Measurements from ENCODE around the genes GARIN1A and IRF5.

- PRO-cap = no peak
Measured at GRCh38 chr7:128264527-128264993, 23.5 kb downstream of the LEP start.

DNA sequence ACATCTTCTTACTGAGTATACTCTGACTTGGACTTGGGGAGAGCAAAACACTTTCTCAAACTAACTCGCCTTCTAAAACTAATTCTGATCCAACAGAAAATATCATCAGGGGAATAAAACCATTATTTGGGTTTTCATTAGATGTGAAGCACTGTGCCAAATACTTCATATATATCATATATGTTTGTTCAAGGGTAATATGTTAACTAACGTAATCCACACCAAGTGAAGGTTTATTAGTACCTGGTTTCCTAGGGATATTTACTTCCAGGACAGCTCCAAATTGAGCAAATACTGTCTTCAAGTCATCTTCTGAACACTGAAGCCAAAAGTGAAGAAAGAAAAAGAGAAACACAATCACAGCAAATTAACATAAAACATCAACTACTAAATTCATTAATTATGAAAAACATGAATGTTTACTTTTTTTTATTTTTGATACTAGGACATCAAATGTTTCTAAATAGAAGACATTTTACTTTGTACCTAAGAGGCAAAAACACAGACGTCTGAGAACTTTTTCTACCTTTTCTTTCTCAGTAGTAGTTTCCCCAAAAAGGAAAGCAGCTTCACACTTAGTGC lies 5.1 kb downstream of the RBM28 start:
- PRO-cap = no peak

DNA sequence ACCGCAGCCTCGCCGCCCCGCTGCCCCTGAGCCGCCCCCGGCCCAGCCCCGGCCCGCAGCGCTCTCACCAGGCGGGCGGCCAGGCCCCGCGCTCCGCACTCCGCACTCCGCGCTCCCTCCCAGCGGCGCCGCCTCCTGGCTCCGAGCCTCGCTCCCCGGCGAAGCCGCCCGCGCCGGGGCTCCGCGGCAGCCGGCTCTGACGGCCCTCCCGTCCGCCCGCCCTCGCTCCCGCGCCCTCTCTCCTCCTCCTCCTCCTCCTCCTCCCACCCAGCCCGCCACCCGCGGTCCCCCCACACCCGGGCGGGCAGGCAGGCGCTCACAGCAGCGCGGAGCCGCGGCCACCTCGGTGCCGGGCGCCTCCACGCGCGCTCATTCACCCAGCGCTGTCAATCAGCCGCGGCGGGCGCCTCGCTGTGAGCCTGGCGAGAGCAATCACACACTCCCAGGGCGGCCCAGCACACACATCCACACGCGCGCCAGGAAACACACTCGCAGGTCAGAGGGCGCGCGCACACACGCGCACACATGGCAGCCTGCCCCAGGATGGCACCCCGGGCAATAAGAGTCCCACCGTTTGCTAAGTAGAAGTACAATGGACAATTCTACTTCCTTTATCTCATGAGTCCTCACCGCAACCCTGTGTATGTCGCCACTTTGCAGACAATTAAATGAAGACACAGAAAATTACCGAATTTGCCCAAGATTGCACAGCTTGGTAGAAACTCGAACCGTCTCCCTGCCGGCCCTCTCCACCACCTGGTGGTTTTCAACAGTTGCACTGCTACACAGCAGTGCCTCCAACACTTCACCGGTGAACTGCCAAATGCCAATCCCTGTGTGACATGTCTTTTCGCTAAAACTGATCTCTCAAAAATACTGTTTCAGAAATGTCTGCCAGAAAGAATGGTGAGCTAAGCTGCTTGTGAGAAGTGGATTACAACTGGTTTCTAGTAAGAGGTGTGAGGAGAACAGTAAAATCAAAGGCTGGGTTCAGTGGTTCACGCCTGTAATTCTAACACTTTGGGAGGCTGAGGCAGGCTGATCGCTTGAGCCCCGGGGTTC lies 18.1 kb upstream of the RBM28 start:
- PRO-cap = no peak

DNA sequence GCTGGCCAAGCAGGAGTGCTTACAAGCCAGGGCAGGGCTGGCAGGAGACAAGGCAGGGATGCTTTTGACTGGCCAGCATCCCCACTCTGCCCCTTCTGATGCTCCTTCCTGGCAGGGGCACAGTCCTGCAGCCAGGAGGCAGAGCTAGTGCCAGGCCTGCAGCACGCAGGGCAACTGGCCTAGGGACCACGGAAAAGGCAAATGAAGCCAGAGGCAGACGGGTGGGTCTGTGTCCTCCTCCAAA lies 4.9 kb downstream of the IMPDH1 start:
- PRO-cap = no peak

- PRO-cap = no peak
Measured at GRCh38 chr7:128450187-128450971, 5.3 kb upstream of the HILPDA start.

DNA sequence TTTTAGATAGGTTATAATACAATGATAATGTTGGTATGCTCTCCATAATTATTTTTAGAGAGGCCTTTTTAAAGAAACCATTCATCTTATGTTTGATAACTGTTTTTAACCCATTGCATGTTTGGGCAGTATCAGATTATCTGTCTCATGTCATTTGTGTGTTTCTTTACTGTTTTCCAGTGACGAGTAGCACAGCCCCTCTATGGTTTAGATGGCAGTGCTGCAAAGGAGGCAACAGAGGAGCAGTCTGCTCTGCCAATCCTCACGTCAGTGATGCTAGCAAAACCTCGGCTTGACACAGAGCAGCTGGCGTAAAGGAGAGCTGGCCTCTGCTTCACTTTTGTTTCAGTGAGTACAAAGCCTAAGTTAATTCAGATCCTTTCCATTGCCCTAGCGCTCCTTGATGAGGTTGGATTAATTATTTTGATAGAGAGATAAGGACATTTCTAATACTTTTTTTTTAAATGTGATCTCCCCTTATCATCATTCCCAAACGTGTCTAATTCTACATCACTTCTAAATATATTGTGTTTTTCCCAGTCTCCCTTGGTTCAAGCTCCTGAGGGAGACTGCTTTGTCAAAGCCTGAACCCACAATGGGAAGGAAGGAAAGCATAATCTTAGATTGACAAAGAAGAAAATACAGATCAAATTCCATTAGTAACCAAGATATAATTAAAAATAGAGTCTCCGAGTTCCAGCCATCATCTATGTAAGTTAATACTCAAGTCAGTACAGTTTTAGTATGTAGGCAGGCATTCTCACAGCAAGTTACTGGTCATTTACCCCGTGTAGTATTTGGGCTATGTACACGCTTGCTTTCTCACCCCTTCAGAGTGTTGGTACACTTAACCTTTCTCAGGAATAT lies 80.2 kb upstream of the GARIN1A start:
- PRO-cap = no peak

GRCh38 chr7:128638537-128640045 lies 33.0 kb upstream of the GARIN1A start:
- PRO-cap = no peak

GRCh38 chr7:128671982-128672420 lies at the start of gene GARIN1A:
Gene GARIN1A, plus strand, starts transcription at chr7:128672292.
- PRO-cap = no peak

- PRO-cap = no peak
Measured at GRCh38 chr7:128770778-128771763, 4.5 kb downstream of the OPN1SW start.

- PRO-cap = no peak
Measured at GRCh38 chr7:128827055-128827903, 2.9 kb upstream of the FLNC start.

DNA sequence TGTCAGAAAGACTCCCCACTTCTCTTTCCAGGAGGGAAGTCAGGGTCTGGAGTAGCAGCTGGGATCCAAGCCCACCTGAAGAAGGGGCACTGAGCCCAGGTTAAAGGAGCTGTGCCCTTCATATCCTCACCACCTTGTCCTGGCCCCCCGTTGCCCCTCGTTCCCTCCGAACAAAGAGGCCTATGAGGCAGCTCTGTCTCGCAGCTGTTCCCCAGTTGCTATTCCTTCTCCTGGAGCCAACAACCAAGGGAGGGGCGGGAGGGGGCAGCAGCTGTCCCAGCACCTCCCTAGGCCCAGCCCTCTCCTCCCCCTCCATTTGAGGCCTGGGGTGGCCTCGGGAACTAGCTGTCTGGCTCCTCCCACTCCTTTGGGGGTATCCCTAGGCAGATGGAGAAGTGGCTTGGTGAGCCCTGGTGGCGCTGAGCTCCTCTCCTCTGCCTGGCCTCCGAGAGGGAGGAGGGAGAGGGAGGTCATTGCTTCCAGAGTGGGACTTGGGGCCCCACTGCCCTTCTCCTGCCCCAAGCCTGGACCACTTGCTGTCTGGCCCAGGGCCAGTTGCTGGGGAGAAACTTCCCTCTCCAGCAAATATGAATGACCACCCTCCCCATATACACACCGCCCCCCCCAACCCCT lies 2.9 kb downstream of the FLNC start:
- PRO-cap = bidirectional peak, plus-strand start at position 386 of the sequence, minus-strand start at position 171 of the sequence

DNA sequence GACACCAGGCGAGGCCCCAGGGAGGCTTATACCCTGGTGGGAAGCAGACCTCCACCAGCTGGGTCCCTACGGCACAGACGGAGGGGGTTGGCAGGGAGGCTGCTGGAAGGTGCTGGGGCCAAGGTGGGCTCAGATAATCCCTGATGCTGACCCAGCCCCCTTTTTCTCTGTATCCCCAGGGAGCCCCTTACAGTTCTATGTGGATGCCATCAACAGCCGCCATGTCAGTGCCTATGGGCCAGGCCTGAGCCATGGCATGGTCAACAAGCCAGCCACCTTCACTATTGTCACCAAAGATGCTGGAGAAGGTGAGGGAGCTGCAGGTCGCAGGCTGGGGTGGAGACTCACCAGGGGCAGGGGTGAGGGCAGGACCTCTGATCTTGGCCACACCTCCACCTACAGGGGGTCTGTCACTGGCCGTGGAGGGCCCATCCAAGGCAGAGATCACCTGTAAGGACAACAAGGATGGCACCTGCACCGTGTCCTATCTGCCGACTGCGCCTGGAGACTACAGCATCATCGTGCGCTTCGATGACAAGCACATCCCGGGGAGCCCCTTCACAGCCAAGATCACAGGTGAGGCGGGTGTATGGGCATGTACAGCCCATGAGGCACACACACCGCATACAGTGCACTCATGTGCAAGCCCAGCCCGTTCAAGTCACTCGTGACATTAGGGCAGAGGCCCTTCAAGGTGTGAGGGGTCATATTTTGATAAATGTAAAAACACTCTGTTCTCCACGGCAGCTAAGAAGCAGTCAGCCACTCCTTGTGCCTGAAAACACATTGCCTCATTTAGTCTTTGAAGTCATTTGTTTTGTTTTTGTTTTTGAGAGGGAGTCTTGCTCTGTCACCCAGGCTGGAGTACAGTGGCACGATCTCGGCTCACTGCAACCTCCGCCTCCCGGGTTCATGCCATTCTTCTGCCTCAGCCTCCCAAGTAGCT lies 11.3 kb upstream of the ATP6V1F start:
- PRO-cap = no peak

DNA sequence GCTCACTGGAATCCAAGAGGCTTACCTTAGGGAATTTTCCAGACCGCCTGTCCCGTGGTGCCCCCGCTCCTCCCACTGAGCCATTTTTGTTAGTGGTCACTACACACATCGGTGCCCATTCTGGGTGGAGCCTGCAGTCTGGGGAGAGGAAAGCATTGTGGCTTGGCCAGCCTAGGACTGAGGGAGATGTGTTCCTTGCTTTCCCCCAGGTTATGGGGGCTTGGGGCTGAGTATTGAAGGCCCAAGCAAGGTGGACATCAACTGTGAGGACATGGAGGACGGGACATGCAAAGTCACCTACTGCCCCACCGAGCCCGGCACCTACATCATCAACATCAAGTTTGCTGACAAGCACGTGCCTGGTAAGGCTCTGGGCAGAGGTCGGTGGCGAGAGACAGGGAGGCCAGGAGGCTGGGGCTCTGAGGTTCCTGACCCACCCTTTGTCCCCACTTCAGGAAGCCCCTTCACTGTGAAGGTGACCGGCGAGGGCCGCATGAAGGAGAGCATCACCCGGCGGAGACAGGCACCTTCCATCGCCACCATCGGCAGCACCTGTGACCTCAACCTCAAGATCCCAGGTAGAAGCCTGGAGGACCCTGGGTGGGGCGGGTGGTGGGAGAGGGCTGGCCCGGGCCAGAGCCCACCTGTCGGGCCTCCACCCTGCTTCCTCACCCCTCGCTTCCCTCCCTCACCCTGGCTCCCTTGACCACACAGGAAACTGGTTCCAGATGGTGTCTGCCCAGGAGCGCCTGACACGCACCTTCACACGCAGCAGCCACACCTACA lies 9.2 kb upstream of the ATP6V1F start:
- PRO-cap = no peak

DNA sequence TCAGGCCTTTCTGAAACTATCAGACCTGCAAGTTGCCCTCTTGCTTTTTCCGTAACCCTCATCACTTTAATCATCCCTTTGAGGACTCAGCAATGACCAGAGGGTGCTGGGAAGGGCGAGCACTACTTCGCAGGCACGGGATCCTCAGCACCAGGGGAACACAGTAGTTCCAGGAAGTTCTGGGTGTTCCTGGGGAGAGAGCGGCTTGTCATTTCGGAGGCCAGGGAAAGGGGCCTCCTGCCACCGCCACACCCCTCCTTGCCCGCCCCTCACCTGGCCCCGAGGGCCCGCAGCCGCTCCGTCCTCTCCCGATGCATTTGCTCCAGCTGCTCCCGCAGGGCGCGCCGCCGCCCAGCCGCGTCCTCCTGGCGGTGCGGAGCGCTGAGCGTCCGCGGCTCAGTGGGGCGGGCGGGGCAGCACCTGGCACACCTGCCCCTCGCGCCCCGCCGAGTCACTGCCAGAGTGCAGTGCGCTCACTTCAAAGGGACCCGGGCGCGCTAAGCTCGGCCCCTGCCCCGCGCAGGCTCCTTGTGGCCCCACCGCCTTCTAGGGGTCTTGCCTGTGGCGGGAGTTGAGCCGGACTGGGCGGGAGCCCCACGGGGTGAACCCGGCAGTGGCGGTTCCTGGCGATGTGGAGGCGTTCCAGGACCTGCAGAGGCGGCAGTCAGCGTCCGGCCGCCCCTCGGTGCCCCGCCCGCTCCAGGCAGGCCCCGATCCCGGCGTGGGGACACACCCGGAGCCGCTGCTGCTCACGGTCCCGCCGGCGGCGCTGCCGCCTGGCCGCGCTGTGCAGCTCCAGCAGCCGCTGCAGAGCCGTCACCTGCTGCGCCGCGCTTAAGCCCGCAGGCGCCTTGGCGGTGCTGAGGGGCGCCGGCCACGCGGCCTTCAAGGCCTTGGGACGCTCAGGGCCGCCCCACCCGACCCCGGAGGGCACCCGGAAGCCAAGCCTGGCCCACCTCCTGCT lies 3.0 kb downstream of the ATP6V1FNB start:
- PRO-cap = bidirectional peak, plus-strand start at position 632 of the sequence, minus-strand start at position 636 of the sequence

GRCh38 chr7:128916055-128916685 lies 5.7 kb upstream of the KCP start:
- PRO-cap = no peak

GRCh38 chr7:128937580-128938384 lies at the start of gene IRF5:
Gene IRF5, plus strand, starts transcription at chr7:128937927.
- PRO-cap = bidirectional peak, plus-strand start at chr7:128937981, minus-strand start at chr7:128937823

- PRO-cap = no peak
Measured at GRCh38 chr7:129258392-129259320, 33.8 kb downstream of the AHCYL2 start.

- PRO-cap = no peak
Measured at GRCh38 chr7:129310057-129310573, 85.3 kb downstream of the AHCYL2 start.

- PRO-cap = no peak
Measured at GRCh38 chr7:129341339-129342384, 92.6 kb upstream of the STRIP2 start.

- PRO-cap = no peak
Measured at GRCh38 chr7:129865030-129865880, 87.5 kb downstream of the UBE2H start.